ReNcell CX (cell line): ENCODE measurements around a stretch of chr4.

GRCh38 chr4:99088127-99088643, 403 bp downstream of the ADH5 start:
- PRO-cap, result unidirectional peak, minus-strand start at chr4:99088494

- PRO-cap, result no peak
Measured at GRCh38 chr4:99291129-99291709, 434 bp upstream of the ADH1A start.

- PRO-cap, result no peak
Measured at GRCh38 chr4:99349242-99350262, 3.0 kb downstream of the ADH1C start.

- PRO-cap, result no peak
Measured at GRCh38 chr4:99821826-99822421, 5.3 kb downstream of the DAPP1 start.

- PRO-cap, result no peak
Measured at GRCh38 chr4:99828432-99828752, 11.8 kb downstream of the DAPP1 start.

- PRO-cap, result no peak
Measured at GRCh38 chr4:99855634-99856131, 38.5 kb downstream of the LAMTOR3 start.

- PRO-cap, result no peak
Measured at GRCh38 chr4:100430257-100430940, 87.4 kb downstream of the EMCN start.

DNA sequence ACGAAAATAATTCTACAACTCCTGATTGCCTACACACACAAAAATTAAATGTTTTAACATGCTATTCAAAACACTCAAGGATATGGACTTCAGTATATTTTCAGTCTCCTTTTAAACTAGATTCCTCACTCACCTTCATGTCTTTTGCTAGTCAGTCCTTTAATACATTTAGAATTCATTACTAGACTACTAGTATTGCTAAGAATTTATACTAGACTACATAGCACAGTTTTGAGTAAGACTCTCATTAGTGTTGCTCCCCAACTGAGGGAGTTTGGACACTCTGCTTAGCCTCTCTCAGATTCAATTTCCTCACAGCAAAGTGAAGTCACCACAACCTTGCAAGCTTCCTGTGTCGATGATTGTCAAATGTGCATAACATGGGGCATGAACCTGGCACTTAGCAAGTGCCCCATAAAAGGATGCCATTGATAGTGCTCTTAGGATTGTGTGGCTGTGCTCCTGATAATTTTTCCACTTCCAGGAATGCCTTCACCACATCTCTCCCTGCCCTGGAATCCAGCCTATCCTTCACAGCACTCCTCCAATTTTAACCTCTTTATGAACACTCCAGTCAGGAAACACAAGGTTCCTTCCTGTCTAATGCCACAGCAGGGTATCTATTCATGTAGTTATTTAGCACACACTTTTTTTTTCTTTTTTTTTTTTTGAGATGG, 309.5 kb downstream of the PPP3CA start:
- PRO-cap, result no peak

- PRO-cap, result no peak
Measured at GRCh38 chr4:101184618-101185111, 162.7 kb downstream of the PPP3CA start.

GRCh38 chr4:101195730-101196162, 151.6 kb downstream of the PPP3CA start:
- PRO-cap, result no peak

DNA sequence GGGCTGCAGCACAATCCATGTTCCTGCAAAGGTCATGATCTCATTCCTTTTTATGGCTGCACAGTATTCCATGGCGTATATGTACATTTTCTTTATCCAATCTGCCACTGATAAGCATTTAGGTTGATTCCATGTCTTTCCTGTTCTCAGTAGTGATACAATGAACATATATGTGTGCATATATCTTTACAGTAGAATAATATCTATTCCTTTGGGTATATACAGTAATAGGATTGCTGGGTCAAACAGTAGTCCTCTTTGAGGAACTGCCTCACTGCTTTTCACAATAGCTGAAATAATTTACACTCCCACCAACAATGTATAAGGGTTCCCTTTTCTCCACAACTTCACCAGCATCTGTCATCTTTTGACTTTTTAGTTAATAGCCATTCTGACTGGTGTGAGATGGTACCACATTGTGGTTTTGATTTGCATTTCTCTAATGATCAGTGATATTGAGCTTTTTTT, 113.3 kb downstream of the PPP3CA start:
- PRO-cap, result no peak

DNA sequence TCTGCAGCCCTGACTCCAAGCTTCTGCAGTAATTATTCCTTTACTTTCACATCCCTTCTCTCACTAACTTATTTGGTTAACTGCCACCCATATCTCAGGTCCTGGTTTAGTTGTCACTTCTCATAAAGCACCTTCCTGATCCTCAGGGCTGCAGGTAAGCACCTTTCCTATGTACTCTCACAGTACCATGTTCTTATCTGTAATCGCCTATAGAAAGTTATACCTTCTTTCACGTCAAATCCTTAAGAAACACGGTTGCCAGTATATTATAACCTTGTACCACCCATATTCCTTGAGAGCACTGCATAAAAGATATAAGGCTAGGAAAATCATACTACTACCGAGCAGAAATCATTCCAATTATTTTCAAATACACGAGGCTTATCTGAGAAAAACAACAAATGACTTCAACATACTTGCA, 72.1 kb downstream of the PPP3CA start:
- PRO-cap, result no peak

- PRO-cap, result no peak
Measured at GRCh38 chr4:101316981-101317669, 30.2 kb downstream of the PPP3CA start.

DNA sequence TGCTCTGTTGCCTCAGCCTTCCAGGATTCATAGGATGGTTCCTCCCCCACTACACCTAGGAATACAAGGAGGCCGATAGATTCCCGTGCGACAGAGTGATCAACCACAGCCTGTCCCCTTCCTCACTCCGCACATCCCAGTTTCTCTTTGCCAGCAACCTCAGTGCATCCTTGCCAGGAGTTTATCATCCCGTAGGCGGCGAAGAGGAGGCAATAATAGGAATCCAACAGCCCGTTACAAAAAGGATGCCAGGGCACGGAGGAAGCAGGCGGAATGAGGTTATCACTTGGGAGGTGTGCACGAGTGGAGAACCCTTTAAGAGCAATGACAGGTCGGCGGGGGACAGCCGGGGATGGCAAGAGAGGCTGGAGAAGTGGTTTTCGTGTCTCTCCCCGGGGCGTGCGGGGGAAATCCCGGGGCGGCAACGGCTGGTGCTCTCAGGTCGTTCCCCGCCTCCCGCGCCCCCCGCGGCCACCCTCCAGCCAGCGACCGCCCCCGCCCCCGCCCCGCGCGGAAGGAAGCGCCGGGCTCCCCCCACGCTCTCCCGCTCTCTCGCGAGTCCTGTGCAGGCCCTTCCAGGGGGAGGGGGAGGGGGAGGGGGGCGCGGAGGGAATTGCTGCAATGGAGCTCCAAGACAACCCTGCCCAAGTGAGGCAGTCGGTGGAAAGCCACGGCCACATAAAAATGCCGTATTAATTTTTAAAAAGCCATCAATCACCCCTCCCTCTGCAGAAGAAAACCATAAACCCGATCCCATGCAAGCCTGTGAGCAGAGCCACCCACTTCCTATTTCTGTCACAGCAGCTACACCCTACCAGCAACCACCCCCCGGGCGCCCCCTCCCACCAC, 1.5 kb downstream of the PPP3CA start:
- PRO-cap, result no peak

DNA sequence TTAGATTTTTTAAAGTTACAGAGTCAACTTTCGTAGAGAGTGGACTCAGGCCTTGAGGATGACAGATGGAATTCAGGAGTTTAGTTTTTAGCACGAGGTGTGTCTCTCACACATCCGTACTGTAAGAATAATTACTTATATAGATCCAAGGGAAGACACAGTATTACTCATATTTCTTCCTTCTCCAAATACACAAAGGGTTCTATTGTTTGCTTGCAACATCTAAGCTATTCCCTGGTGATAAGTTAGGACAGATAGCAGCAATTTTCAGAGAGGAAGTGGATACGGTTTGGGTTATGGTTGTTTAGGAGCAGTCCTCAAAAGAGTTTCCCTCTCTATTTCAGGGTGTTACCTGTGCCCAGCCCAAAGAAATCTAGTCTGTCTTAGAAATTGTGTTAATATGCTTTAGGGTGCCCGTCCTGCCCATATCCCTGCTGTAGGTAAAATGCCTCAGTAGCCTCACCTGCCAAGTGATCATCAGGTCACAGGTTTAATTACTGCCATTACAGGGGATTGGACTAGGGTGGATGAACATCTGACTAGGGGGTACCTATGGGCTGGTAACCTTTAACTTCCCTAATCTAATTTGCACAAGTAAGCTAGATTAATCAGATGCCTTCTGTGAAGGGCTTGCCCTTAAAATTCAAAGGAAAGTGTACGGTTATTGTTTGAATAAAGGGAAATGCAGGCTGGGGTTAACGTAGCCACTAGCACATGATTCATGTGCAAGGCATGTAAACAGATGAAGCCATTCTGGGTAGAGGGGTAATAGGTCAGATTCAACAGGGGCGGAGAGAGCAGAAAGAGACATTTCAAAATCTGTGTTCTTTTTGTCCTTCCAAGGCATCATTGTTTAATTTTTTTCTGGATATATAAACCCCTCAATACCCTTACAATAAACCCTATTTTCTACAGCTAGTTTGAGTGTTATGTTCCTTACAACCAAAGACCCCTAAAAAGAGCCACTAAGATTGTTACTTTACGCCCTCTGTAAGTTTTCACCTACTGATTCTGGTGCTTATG, 8.8 kb upstream of the PPP3CA start:
- PRO-cap, result no peak

- PRO-cap, result no peak
Measured at GRCh38 chr4:102541303-102541827, 40.2 kb downstream of the NFKB1 start.

- PRO-cap, result no peak
Measured at GRCh38 chr4:102555137-102556527, 54.5 kb downstream of the NFKB1 start.

DNA sequence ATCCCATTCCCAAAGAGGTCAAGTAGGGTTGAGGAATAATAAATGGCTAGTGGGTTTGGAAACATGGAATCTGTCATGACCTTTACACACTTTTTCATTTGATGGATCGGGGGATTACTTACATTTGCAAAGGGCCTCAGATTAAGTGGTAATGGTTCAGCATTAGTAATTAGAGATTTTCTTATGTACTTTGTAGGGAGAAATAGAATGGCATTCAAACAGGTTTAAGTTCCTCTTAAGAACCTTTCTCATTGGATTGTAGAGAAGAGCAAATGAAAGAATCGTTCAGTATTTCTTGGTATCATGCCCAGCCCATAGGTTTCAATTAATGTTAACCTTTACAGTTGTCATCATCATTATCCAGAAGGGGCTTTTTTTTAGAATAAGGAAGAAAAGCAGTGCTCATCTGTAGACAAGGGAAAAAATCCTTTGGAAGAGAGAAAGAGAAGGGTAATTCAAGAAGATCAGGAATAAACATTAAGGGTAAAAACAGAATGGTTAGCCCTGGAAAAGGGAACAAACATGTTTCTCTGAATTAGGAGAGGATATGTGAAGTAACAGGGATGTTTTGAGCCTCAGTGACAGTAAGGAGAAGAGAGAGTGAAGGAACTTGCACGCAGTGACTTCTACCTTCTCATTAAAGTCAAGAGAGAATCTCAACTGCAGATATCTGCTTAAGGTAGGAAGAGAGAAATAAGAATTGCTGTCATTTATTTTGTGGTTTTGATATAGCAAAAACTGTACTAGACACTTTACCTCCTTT, 55.5 kb downstream of the NFKB1 start:
- PRO-cap, result no peak

DNA sequence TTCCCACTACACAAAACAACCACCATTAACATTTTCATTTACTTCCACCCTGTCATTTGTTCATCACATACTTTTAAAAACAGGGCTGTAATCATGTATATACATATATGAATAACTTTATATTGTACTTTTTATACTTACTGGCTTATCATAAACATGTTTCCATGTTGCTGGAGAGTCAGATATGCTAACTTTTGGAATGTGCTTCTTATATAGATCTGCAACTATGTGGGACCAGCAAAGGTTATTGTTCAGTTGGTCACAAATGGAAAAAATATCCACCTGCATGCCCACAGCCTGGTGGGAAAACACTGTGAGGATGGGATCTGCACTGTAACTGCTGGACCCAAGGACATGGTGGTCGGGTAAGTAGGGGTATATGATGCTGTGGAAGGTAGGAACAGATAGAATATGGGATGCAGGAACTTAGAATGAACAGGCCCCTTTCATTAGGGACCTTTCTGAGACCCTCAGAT, 65.7 kb downstream of the NFKB1 start:
- PRO-cap, result no peak

DNA sequence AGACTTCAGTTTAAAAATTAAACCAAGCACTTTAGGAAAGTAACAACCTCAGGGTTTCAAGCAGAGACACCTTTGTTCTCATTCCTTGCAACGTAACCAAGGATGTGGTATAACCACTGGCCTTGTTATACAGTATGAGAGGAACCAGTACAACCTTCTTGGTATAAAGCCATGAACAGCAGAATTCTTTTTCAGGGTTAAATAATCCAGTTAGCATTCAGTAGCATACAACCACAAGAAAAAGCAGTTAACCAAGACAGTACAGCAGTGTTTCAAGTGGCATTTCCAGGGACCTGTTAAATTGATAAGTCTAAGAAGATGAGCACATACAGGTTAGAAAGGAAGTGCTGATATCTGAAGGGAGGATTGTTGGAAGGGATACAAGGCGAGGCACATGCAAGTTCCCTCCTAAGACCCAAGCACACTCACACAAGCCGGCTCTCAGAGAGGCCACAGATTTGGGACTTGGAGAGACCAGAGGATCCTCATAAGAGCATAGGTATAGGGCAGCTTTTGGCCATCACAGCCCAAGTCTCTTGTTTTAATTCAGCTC, 97.4 kb downstream of the NFKB1 start:
- PRO-cap, result no peak